Psoas muscle (tissue), 2 donors: ENCODE results near the genes ETV7, PXT1, RAB44, PPIL1 and PIM1.

- PRO-cap, 2 experiments = no peak in any of the 2 experiments
These were observed at the start of gene ETV7 for GRCh38 chr6:36387454-36388141. ETV7 (minus strand) TSS chr6:36387669.

GRCh38 chr6:36442578-36443140, at the start of gene PXT1:
PXT1 (minus strand) TSS chr6:36442854.
- PRO-cap, 2 experiments = peak in 2 of 2 experiments; most common plus-strand start chr6:36443015 (in 1); most common minus-strand start chr6:36442854 (in 1)

DNA sequence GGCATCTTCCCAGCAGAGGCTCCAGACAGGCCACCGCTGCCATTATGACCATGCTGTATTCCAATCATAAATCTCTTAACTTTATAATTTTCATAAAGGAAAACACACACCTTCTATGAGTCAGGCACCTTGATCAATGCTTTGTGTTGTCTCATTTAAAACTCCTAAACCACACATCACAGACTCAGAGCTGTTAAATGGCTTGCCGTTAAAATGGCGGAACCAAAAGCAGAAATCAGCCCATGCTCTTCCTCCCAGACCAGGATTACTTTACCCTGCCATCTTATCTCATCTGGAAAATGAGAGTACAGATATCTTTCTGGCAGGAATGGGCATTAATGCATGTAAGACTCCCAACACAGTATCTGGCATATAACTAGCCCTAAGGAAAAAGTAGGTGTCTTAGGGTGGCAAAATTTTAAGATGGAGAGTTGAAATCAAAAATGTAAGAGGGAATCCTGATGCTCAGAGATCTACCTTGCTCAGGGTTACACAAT, 36.6 kb downstream of the STK38 start:
- PRO-cap, 2 experiments = no peak in any of the 2 experiments

DNA sequence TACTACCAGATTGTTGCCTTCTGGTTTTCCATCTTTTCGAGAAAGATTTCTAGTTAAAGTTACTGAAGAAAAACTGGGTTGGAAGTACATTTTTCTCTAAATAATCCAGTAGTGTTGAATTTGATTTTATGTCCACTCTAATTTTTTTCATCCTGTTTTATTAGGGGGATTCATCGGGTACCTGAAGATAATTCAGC, 10.7 kb downstream of the SRSF3 start:
- PRO-cap, 2 experiments = no peak in any of the 2 experiments

- PRO-cap, 2 experiments = no peak in any of the 2 experiments
These were observed 17.5 kb downstream of the SRSF3 start for GRCh38 chr6:36611643-36612131.

GRCh38 chr6:36697257-36698030, at the start of gene RAB44:
RAB44 (plus strand) TSS chr6:36697826.
- PRO-cap, 2 experiments = no peak in any of the 2 experiments

DNA sequence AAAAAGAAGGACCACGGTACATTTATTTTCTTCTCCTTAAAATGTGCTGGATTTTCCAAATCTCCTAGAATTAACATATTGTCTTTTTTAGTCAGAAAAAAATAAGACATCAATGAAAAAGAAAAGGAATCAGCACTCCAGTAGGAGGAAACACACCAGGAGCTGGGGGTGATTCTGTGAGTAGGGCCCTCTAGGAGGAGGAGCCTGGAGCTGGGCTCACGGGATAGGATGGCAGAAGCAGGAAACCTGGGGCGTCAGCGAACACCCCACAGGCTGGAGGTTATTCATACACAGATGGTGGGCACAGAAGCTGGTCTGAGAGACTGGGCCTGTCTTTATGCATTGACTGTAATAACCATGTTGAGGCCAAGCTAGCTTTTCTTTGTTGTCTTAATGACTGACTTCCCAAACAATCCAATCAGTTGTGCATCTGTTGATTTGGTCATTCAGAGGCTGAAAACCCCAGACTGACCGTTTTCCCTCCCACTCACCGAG, 53.2 kb downstream of the CPNE5 start:
- PRO-cap, 2 experiments = no peak in any of the 2 experiments

- PRO-cap, 2 experiments = no peak in any of the 2 experiments
These were observed 3.9 kb upstream of the CPNE5 start for GRCh38 chr6:36842887-36843711.

GRCh38 chr6:36874251-36875393, at the start of gene PPIL1:
PPIL1 (minus strand) TSS chr6:36874803.
- PRO-cap, 2 experiments = peak in 2 of 2 experiments; most common plus-strand start chr6:36874882 (in 2); most common minus-strand start chr6:36874826 (in 2)

DNA sequence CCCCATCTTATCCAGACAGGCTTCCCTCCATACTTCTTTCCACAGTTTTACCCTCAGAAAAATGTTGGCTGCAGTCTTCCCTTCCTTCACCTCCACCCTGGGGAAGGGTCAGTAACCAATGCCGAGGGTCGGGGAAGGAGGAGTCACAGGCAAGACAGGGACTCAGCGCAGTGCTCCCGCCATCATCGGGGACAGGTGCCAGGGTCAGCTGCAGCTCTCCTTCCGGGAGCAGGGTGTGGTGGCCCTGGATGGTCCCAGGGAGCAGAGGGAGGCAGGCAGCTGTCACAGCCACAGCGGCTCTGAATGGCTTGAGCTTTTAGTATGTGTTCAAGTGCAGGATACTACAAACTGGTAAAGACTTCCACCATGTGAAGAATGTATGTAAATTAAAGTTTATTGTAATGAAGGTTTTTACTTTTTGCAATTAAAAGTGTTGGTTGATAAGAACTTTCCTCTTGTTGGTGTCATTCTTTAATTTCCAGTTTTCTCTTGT, 26.0 kb upstream of the PI16 start:
- PRO-cap, 2 experiments = no peak in any of the 2 experiments

DNA sequence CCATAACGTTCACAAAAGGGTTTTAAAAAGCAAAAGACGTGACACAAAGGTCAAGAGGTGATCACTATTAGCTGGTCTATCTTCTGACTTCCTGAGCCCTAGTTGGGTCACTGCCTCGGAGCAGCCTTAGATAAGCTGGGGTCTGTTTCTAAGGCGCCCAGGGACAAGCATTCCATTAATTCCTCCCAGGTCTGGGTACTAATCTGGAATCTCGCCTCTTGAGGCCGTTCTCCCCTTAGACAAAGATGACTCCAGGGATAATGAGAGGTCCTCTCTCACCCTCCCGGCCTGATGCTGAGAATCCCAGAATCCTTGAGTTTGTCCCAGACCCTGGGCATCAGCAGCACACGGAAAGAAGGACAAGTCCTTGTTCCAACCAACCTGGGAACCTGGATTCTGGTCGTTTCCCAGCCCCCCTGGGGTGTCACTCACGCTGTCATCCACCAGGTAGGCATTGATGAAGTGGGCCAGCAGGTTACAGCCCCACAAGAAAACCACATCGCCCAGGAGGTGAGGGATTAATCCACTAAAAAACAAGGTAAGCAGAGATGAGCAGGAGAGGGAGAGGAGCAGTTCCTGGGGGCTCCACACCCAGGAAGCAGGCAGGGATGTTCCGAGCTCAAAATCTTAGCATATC, 13.6 kb downstream of the MTCH1 start:
- PRO-cap, 2 experiments = no peak in any of the 2 experiments

DNA sequence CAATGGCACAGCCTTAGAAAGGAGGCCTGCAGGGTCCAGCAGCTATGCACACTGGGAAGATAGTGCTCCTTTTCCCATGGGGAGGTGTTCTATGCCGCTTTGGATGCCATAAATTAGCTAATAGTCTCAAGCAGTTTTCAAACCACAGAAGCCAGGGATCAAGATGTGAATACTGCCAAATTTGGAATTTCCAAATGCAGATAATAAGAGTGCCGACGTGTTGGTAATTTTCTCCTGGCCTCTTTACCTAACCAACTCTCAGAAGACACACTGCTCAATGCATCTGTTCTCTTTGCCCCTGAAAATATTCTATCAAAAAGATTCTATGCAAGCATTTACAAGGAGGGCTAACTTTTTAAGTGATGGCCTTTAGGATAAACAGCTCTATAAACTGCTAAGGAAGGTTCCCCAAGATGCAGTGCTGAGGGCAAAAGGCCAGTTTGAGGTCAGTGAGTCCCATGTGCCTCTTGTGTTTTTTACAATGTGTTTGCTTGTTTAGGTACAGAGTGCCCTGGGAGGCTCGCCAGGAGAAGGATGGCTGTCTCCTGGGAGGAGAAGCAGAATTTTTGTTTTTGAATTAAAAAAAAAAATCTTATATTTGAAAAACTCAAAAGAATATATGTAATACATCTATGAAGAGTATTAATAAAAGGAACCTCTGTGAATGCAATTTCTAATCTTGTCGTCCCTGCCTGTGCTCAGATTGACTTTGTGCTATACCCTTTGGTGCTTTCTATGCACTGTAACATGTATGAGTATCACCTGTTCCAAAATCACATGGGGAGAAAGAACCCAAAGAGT, 12.9 kb downstream of the MTCH1 start:
- PRO-cap, 2 experiments = no peak in any of the 2 experiments

- PRO-cap, 2 experiments = no peak in any of the 2 experiments
These were observed 11.0 kb downstream of the MTCH1 start for GRCh38 chr6:36974953-36975513.

DNA sequence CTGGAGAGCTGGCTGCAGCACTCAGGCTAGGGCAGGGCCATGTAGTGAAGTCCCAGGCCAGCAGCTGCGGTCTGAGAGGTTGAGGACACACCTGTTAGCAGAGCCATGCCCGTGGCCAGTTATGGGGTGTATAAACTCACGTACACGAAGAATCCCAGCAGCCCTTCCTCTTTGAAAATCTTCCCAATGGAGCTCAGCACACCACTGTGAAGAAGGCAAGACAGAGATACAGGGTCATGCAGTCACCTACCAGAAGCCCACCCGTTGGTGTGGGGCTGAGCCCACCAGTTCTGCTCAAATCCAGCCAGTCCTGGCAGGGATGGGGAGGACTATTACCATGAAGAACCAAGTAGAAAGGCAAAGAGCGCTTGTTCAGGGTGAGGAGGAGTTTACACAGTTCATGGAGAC, 10.5 kb downstream of the MTCH1 start:
- PRO-cap, 2 experiments = no peak in any of the 2 experiments

- PRO-cap, 2 experiments = no peak in any of the 2 experiments
These were observed 633 bp downstream of the FGD2 start for GRCh38 chr6:37005971-37006604.

GRCh38 chr6:37008609-37009118, 3.2 kb downstream of the FGD2 start:
- PRO-cap, 2 experiments = no peak in any of the 2 experiments

DNA sequence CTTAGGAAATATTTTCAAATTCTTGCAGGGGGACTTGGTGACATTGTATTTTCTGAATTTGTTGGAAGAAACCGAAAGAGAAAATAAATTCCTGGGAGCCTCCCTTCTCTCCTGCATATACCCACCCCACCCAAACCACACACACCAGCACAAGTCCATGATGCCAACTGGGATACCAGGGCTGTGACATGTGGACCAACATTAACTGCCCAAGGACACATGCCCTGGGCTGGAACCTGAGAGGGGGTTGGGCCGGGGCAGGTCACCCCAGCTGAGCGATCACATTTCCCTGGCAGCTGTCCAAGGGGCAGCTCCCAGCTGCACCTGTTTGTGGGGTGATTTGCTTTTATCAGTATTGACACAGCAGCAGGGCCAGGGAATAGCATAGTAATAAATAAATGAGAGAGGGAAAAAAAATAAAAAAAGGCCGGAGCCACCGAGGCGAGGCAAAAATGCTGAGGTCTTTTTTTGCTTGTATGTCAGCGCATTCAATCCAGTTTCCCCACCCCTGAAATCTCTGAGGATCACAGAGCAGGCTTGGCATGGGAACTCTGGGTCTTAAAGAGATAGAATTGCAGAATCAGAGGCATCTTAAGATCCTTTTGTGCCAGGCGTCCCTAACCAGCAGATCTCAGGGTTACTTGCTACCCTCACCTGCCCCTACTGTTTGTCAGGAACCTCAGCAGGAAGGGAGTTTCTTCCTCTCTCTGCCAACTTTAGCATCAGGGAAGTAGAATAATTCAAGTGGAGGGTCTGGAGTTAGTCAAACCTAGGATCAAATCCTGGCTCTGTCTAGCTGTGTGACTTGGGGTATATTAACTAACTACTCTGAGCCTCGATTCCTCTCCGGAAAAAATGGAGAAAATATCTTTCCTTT, 66.5 kb upstream of the PIM1 start:
- PRO-cap, 2 experiments = peak in 1 of 2 experiments; most common minus-strand start position 169 of the sequence (in 1)

- PRO-cap, 2 experiments = no peak in any of the 2 experiments
These were observed 62.9 kb upstream of the PIM1 start for GRCh38 chr6:37107049-37107521.

GRCh38 chr6:37170066-37170662, at the start of gene PIM1:
PIM1 (plus strand) TSS chr6:37170152.
- PRO-cap, 2 experiments = peak in 2 of 2 experiments; most common plus-strand start chr6:37170152 (in 2); most common minus-strand start chr6:37170341 (in 1)

- PRO-cap, 2 experiments = no peak in any of the 2 experiments
These were observed 35.4 kb upstream of the TBC1D22B start for GRCh38 chr6:37221778-37223057.